Pulmonary lymph node (tissue), 1 donor: Measurements from ENCODE around the genes TRMT10A and PPP3CA.

DNA sequence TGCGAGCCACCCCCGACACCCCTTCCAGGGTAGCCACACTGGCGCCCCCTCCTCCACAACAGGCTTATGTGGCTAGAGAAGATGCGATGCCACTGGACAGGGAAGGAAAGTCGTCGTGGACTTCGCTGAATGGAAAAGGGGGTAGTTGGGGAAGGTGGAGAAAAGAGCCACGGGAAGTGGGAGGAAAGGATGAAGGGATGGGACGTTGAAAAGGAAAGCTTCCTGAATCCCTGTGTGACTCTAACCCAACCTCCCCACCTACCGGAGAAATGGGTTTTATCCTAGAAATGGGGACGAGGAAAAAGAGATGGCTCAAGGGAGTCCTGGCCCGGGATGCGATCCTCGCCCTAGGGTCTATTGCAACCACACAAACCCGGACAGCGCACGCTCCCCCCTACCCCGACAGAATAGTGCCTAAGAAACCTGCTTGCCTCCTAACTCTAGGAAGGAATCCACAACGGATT is 657 bp upstream of the TSPAN5 start:
- PRO-cap, result no peak

- PRO-cap, result unidirectional peak, plus-strand start at chr4:98706380
Observed at GRCh38 chr4:98706241-98706491, 47.8 kb upstream of the TSPAN5 start.

DNA sequence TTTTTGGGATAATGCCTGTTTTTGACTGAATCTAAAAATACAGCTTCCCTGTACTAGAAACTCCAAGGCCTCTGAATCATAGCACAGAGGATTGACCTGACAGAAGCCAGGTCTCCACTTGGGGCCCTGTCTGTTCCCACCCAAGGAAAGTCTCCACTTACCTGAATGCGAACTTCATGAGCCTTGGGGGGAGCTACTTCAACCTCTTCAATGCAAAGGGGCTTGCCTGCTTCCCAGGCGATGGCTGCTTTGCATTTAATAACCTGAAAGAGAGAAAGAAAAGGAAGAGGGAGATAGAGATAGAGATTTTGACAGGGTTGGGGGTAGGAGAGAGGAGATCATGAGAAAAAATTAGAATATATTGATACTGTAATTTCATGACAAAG is 1.6 kb downstream of the ADH4 start:
- PRO-cap, result no peak

GRCh38 chr4:99202541-99203200 is 16.4 kb downstream of the ADH6 start:
- PRO-cap, result no peak

GRCh38 chr4:99205434-99206029 is 13.5 kb downstream of the ADH6 start:
- PRO-cap, result no peak

DNA sequence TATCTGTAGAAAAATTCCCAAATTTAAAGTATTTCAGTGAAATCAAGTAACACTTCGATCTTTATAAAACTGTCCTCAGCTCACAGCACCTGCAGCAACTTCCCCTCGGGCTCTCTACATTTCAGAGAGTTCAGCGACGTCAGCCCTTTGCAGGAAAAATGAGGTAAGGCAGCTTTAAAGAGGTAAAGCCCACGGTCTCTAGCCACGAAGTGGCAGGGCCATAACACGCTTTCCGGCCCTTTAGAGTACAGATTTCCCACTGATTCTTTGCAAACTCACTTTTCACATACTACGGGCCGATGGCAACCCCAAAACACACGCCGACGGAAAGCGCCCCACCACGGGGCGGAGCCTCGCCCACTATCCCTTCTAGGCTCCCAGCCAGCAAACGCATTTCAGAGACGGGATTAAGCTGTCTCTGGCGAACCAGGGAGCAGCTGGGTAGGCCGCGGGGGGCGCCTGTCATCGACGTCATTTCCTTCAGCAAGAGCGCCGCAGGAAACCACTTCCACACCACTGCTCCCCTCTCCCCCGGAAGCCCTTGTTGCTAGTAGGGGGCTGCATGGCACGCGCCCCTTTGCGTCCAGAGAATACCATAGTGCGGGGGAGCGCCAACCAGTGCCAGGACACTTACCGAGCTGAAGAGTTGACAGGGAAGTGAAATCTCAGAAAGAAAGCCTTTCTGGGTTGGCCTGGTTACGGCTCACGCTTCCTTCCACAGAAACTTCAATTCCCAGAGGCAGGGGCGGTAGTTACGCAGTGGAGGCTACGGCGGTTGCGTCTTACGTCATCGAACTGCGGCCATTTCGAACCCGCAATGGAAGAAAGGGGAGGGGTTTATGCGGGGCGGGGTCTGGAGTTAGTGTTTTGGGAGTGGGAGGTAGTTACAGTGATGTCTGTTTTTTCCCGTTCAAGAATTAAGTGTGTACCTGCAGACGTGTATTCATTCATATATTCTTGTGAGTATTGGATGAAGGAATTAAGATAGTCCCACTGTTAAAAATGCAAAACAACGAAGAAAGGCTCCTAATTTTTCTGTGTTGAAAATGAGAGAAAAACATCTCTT is at the start of gene TRMT10A:
TSS of gene TRMT10A (minus strand) at position 761 of the 1,066 bp plus-strand sequence.
- PRO-cap, result bidirectional peak, plus-strand start at position 486 of the sequence, minus-strand start at position 409 of the sequence; bidirectional peak, plus-strand start at position 865 of the sequence, minus-strand start at position 728 of the sequence

DNA sequence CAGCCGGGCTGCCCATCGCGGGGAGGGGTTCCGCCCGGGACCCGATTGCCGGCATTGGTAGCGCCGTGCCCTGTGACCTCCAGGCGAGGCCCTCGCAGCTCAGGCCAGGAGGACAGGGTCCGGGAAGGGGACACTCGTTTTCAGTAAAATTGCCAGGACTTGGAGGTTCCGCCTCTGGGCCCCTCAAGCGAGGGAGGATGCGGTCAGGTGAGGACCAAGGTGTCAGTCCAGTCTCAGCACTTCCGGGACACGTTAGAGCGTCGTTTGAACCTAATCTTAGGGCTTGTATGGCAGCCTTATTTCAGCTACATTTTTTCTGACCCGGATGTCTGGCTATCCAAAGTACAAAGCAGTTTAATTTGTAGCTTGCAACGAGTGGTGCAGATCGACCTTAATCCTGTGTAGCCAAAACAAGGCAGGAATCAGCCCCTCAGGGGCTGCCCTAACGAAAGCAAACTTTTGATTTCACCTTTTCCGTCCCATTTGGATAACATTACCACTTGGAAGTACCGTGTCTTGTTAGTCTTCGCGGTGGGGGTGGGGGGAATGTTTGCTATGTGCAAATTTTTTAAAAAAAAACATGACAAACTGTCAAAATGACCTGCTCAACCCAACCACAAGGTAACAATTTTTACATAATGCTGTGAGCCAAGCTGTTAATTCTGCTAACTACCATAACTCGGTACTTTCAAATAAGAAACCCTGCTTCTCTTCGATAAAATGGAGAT is 657 bp upstream of the DNAJB14 start:
- PRO-cap, result no peak

DNA sequence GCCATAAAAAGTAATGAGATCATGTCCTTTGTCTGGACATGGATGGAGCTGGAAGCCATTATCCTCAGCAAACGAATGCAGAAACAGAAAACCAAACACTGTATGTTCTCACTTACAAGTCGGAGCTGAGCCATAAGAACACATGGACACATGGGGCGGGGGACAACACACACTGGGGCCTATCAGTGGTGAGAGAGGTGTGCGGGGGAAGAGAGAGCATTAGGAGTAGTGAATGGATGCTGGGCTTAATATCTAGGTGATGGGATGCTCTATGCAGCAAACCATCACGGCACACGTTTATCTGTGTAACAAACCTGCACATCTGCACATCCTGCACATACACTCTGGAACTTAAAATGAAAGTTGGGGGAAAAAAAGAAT is 81.2 kb downstream of the EMCN start:
- PRO-cap, result unidirectional peak, plus-strand start at position 198 of the sequence

DNA sequence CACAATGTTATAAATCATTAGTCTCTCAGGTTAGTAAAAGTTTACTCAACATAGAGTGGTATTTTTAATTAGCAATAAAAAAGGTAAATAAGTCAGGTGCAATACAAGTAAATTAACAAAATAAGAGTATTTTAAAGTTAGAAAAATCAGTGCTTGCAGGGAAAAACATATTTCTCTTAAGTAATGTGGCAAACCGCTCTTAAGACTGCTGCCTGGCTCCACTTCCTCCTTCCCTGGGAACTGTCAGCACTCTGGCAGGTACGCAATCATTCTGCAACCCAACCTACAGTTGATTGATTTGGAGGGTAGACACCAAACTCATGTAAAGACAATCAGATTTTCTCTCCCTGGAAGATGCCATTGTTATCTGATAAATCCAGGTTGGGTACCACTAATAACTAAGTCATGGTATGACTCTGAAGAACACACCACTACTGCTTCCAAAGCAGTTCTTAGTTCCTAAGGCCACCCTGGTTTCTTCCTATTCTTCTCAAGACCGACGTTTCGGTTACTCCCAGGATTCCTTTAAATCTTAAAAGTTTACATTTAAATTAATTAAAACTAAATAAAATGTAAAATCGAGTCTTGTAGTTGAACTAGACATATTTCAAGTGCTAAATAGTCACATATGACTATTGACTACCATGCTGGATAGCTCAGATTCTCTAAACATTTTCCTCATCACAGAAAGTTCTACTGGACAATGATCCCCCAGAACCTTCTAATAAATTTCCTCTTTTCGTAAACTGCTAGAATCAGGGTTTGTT is 63.7 kb downstream of the PPP3CA start:
- PRO-cap, result no peak

GRCh38 chr4:101346706-101347663 is at the start of gene PPP3CA:
Gene PPP3CA, minus strand, starts transcription at chr4:101347526.
- PRO-cap, result bidirectional peak, plus-strand start at chr4:101347295, minus-strand start at chr4:101347038; bidirectional peak, plus-strand start at chr4:101347810, minus-strand start at chr4:101347580

DNA sequence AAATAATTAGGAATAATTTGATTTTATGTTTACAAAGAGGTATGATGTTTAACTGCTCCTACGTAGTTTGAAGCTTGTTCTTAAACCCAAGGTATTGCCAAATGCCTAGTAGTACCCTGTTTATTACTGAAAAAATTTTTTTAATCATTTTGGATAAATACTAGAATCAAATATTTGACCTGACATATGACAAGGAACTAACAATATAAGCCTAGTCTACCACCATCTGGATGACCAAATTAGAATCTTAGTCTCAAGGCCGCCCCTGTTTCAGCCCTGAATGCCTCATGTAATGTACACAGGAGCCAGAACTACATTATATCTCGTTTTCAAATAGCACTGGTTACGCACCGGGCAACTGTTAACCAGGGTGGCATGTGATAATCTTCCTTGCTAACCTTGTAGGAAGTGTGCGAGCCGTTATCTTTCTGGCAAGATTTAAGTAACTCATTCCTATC is 1.6 kb downstream of the SLC39A8 start:
- PRO-cap, result no peak

DNA sequence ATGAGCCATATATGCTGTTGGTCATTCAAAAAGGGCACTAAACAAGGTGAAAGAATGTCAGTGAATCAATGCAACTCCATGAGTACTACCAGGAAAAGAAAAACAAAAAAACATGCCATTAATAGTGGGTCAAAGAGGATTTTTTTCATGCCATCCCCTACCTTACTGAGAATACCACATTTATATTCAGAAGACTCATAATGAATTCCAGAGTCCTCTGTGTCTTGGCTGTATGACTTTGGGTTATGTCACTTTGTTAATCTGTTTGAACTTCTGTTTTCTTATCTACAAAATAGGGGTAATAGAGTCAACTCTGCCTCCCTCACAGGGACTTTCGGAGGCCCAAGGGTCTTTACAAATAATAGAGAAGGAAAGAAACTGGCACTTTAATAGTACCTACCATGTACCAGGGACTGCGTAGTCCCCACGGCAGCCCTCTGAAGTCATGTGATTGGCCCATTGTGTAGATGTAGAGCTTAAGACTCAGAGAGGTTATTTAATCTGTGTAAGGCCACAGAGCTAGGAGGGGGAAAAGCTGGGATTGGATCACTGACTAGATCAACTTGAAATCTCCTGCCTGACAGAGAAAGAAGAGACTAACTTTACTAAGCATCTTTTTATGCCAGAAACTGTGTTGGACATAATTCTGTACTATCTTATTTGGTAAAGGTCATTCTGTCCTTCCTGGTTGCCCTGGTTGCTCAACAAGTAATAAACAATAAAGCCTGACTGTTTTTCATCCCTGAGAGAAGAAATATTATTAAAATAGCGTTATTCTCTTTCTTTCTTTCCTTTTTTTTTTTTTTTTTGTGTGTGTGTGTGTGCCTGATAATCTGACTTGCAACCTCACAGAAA is 59.5 kb downstream of the NFKB1 start:
- PRO-cap, result no peak

- PRO-cap, result no peak
Observed at GRCh38 chr4:102584488-102585221, 83.5 kb downstream of the NFKB1 start.

DNA sequence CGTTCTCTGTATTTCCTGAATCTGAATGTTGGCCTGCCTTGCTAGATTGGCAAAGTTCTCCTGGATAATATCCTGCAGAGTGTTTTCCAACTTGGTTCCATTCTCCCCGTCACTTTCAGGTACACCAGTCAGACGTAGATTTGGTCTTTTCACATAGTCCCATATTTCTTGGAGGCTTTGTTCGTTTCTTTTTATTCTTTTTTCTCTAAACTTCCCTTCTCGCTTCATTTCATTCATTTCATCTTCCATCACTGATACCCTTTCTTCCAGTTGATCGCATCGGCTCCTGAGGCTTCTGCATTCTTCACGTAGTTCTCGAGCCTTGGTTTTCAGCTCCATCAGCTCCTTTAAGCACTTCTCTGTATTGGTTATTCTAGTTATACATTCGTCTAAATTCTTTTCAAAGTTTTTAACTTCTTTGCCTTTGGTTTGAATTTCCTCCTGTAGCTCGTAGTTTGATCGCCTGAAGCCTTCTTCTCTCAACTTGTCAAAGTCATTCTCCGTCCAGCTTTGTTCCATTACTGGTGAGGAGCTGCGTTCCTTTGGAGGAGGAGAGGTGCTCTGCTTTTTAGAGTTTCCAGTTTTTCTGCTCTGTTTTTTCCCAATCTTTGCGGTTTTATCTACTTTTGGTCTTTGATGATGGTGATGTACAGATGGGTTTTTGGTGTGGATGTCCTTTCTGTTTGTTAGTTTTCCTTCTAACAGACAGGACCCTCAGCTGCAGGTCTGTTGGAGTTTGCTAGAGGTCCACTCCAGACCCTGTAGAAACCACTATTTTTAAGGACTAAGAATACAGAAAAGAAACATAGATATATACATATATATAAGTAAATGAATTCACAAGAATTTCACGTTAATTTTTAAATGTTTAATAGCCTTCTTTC is 58.7 kb downstream of the MANBA start:
- PRO-cap, result no peak

- PRO-cap, result unidirectional peak, minus-strand start at chr4:102781692
Observed at GRCh38 chr4:102781573-102781956, 20.8 kb upstream of the MANBA start.

GRCh38 chr4:102788965-102789874 is 28.5 kb upstream of the MANBA start:
- PRO-cap, result no peak

DNA sequence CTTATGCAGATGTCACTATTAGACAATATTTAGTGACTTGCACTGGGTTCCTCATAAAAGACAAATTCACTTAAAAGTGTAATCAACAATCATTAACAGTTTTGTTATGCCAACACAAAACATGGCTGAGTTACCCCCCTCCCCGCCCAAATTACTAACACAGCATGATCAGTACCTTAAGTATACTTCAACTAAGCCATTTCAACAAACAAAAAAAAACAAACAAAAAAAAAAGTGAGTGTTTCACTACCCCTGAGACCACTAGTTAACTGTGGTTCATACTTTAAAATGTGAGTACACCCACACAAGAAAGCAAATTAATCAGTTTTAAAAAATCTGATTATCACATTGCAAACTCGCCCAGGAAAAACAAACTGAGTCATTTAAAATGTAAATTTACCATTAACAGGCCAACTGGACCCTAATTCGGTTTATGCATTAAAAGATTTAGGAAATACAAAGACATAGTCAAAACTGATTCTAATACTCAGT is 32.9 kb downstream of the UBE2D3 start:
- PRO-cap, result no peak

GRCh38 chr4:102795032-102796086 is 32.0 kb downstream of the UBE2D3 start:
- PRO-cap, result no peak

GRCh38 chr4:102815955-102816553 is 11.3 kb downstream of the UBE2D3 start:
- PRO-cap, result no peak

GRCh38 chr4:102826459-102826635 is 1.0 kb downstream of the UBE2D3 start:
- PRO-cap, result no peak